ENCODE data around the genes FLOT2 and CRYBA1.

GRCh38 chr17:28855136-28855725 is 415 bp downstream of the ERAL1 start:
- PRO-cap: no peak

DNA sequence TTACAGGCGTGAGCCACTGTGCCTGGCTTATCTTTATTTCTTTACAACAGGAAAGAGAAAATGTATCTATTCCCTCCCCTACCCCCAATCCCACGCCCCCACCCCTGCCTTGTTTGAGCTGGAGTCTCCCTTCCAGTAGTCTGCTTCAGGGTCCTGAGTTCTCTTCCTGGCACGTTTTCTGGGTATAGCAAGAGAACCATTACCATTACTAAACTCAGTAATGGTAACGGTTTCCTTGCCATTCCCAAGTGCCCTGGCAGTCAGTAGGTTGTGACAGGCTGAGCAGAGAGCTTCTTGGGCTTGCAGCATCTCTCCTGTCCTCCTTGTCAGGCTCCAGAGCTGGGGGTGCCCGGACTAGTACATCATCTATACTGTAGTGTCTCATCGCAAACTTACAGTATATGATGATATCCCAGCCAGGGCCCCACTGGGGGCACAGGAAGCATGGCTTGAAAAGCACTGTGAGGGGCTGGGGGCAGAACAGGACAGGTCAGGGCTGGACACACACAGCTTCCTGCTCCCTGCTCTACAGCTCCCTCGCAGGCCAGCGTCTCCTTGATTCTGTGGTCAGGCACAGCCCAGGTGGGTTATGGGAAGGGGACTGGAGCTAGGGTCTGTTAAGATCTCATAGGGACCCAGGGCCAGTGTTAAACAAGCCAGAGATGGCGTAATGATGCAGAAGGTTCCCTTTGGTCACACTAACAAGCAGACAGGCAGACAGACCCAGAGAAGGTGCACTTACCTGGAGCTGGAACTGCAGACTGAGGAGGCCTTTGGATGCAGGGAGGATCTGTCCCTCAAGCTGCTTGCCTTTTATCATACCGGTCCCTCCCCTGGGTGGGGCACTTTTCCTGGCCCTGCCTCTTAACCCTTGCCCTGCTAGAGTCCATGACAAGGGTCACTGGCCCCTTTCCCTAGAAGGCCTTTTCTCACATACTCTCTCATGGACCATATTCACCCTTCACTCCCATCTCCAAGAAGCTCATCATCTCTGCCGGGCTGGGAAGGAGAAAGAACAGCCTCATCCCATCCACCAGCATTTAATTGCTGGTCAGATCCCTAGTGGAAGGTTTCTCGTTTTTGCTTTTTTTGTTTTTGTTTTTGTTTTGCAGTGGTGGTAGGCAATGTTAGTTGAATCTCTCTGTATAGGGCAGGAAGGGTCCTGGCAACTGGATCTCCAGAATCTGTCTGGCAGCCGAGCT is 6.8 kb downstream of the ERAL1 start:
- PRO-cap: no peak

DNA sequence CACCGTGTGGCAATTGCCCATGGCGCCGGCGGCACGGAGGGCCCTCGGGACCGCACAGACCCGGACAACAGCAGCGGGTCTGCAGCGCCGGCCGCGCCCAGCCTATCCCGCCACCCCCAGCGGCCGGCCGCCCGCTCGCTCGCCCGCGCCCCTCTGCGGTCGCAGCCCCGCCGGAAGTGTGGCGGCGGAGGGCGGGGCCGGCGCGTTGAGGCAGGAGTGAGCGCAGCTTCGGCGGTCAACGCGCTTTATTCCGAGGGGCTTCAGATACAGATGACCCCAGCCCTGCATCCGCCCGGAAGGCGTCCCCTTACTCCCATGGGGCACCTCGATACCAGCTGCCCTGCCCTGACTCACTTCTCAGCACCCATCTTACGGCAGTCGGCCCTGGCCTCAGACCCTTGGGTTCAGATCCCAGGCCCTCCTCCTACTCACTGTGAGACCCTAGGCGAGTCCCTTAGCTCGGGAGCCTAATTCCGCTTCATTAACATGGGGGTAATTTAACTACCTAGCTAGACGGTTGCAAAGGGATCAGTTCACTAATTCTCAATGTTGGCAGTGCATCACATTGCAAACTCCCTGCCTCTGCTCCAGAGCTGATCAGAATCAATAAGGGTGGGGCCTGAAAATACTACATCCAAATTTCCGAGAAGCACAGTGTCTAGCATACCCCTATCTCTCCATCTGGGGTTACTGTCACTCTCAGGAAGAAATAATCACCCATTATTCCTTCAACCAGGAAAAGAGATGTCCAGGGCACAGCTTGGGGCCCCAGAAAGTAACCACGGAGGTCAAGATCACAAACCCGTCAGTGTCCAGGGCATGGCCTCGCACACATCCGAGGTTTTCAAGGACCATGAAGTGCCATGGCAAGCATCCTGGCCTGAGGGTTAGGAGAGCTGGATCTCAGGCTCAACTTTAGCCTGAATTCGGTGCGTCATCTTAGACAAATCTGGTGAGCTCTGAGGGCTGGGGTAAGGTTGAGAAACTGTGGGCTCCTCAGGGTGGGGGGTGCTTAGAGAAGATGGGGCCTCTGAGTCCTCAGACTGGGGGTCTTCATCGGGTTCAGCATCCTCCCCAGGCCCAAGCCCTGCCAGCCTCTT is at the start of gene FLOT2:
Gene FLOT2 (minus strand): TSS at position 180 of the 1,100 bp plus-strand sequence.
- PRO-cap: bidirectional peak, plus-strand start at position 179 of the sequence, minus-strand start at position 155 of the sequence

- PRO-cap: no peak
Observed at GRCh38 chr17:28913430-28914266, 10.8 kb upstream of the DHRS13 start.

DNA sequence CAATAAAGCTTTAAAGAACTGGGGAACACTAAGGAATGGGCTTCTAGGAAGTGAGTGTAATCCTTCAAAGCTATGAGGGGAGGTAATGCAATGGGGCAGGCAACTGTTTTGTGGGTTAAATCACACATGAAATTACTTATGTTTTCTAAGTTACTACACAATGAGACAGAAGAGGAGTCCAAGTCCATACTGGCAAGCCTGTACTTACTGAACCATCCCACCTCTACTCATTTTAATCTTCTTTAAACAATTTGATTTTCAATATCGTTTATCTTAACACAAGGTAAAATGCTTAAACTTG is 21.0 kb downstream of the PHF12 start:
- PRO-cap: no peak

- PRO-cap: no peak
Observed at GRCh38 chr17:29106967-29107463, 64.1 kb downstream of the PIPOX start.

DNA sequence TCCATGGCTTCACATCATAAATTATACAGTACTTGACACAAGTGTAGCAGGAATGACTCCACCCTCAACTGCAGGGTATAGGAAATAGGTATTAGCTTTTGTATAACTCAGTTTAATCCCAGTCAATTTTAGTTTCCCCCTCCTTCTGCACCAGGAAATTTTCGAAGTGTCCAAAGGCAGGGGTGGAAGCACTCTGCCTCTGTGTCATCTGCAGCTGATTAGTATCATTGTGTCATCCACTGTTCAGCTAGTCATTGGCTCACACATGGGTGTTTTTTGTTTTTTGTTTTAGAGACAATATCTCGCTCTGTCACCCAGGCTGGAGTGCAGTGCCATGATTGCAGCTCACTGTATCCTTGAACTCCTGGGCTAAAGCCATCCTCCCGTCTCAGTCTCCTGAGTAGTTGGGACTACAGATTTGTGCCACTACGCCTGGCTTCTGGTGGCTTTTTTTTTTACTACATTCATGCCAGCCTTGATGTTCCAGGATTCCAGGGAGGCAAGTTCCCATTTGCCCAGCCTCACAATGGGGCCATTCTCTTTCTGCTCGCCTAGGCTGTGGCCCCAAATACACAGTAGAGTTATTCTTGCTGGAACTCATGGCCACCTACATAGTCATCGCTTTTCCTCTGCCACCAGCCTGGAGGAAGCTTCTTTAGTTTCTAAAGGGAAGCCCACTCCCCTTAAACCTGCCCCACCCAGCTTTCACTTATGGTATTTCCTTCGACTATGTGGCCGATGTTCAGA is 32.5 kb upstream of the MYO18A start:
- PRO-cap: no peak

GRCh38 chr17:29246447-29247107 is at the start of gene CRYBA1:
Gene CRYBA1 (plus strand): TSS chr17:29246859.
- PRO-cap: no peak

DNA sequence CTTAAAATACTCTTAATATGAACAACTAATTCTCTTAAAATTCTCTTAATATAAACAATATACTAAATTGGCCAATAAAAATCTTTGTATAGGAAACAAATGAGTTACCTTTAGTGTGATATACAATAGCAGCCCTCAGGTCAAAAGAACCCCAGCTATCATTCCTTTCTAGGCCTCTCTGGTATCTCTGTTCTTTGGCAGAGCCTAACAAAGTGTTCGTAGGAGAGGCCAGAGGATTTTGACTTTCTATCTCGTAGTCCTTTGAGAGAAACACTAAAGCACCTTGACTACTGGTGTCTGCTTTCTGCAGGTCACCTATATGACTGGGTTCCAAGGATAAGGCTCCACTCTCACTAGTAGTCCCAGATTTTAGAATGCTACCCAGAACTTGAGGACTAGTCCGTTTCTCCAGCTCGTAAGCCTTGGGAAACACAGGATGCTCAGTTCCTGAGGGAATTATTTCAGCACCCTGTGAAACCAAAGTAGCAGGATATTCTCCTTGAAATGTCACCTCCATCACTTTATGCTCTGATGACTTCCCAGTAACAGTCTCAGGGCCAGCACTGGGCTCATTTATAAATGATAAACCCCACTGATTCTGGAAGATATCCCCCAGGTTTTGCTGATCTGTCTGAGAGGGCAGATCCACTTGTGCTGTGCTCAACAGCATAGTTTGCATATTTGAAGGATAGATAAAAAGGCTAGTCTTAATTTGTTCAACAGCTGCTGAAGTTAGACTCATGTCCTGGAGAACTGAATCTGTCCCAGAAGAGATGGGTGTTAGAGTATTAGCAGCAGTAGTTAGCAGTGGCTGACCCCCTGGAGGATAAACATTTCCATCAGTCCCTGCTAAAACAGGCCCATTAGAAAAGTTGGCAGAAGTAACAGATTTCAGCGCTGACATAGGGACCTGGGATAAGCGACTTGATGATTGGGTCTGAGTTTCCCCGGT is 7.8 kb downstream of the NUFIP2 start:
- PRO-cap: no peak

DNA sequence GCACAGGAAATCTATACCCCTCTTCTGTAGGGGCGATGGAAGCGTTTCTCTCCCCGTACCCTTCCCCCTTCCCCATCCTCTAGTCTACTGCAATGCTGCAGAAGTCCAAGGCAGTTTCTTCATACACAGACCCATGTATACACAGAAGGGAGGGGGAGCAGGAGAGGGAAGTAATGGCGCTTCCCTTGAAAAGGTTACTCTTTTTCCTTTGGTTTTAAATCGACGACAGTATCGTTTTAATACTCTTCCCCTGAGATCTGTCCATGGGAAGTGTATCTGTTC is 1.2 kb downstream of the TAOK1 start:
- PRO-cap: no peak

- PRO-cap: no peak
Observed at GRCh38 chr17:29418476-29419454, 28.6 kb downstream of the TAOK1 start.

GRCh38 chr17:29424676-29425286 is 34.6 kb downstream of the TAOK1 start:
- PRO-cap: no peak

- PRO-cap: no peak
Observed at GRCh38 chr17:29569315-29569608, 761 bp downstream of the TP53I13 start.

DNA sequence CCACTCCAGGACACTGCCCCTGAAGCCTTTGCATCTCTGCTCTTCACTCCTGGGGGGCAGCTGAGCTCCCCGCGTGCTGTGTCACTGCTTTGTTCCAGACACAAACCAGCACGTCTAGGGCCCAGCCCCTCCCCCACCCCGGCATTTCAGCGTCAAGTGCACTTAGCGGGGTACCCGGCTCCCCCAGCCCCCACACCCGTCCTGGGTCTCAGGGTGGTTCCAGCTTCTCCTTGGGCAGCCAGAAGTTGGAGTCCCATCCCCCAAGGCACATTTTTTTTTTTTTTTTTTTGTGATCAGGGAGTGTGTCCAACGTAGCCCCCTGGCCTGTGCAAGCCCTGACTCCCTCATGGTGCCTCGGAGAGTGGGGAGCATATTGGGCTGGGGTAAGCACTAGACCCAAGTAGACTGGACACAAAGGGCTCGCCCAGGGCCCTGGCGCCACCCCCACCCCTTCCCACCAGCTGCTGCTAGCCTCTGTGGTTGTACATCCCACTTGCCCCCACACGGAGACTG is 8.7 kb downstream of the CORO6 start:
- PRO-cap: no peak

DNA sequence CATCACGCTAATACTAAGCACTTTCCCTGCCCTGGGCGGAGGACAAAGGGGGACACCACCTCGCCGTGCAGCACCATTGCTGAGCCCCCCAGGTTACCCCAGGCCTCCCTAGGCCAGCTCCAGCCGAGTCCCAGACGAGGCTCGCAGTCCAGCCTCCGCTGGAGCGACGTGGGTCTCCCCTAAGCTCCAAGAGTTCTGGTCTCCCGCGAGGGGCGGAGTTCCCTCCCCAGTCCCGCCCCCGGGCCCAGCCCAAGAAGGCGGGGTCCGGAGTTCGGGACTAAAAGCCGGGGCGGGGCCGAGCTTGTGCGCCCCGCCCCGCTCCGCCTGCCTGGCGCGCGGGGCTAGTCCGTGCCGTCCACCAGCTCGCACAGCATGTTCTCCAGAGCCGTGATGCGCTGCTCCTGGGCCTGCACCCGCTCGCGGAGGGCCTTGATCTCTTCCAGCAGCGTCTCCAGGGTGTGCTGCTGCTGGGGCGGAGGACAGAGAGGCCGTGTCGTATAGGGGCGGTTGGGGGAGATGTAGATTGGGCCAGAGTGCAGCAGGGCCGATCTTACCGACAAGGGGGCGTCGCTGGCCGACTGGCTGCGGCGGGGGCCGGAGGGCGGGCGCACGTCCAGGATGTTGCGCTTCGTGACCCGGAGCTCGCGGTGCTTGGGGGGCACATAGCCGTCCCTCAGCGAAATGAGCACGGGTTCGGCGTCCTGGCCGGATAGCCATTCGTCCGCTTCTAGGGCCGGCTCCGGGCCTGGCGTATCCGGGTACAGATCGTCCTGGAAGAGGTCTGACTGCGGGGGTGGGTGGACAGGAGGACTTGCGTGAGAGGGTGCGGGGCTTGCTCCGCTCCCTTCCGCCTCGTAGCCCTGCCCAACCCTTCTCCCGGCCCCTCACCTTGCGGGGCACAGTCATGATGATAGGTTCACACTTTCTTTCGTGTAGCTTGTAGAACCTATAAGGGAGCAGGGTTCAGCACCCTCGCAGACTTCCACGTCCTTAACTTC is 7.0 kb downstream of the CORO6 start:
- PRO-cap: bidirectional peak, plus-strand start at position 373 of the sequence, minus-strand start at position 168 of the sequence

DNA sequence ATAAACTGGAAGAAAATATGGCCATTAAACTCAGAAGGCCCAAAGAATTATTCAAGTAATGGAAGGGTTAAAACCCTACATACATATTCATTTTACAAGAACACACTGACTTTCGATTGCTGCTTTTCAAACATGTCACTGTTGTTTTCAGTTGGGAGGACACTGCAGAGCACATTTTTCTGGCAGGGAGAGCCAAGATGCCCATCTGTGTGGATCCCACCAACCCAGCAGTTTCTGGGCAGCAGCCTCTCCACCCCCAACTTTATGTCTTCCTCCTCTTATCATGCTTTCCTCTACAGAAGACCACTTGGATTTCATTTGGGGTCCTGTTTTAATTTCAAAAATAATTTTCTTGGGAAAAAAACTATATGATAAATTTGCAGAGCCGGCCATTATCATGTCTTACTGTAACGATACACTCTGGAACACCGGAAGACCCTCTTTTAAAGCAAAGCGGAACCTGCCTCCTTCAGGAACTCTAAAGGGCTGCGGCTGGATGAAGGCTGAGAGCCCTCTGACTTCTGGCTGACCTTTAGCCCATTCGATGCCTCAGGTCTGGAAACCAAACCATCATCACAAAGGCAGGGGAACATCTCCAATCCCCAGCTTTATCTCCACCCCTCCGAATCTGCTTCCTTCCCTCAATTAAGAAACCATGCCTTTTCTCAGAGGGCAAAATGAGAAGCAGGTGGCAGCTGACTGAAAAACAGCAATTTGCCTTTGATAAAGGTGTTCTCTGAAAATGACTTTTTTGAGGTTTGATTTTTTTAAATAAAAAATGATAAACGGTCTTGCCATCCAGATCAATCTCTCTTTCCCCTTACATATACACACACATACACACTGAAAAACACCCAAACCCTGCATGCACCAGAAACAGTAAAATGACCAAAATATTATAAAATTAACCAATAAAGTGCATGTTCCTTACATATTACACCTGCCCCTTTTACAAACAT is 7.4 kb upstream of the CORO6 start:
- PRO-cap: no peak

- PRO-cap: no peak
Observed at GRCh38 chr17:29631062-29631650, 8.4 kb upstream of the CORO6 start.

GRCh38 chr17:29645456-29646107 is 22.9 kb upstream of the CORO6 start:
- PRO-cap: no peak

- PRO-cap: no peak
Observed at GRCh38 chr17:29648086-29648630, 25.4 kb upstream of the CORO6 start.

DNA sequence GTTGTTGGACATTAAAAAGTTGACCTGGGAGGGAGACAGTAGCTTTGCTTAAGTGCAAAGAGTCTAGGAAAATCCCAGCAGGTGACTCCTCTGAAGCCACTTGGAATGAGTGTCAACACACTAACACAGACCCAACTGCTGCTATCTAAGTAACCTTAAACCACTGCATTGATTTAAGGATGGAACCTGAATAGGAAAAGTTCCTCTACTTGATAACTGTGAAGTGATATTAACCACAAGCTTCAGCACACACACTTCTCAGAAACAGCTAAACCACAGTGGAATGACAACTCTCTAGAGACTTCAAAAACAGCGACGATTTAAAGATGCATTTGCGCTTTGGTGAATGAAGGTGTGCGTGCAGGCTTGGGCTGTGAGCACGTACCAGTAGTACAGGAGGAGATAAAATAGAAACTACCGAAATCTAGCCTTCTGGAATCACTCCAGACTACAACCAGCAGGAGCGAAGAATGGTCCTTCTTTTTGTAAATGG is 137.6 kb upstream of the CORO6 start:
- PRO-cap: no peak

All from aorta (tissue), 1 donor.